Bronchial lymph node (tissue), 1 donor: ENCODE measurements around a stretch of chr10.

DNA sequence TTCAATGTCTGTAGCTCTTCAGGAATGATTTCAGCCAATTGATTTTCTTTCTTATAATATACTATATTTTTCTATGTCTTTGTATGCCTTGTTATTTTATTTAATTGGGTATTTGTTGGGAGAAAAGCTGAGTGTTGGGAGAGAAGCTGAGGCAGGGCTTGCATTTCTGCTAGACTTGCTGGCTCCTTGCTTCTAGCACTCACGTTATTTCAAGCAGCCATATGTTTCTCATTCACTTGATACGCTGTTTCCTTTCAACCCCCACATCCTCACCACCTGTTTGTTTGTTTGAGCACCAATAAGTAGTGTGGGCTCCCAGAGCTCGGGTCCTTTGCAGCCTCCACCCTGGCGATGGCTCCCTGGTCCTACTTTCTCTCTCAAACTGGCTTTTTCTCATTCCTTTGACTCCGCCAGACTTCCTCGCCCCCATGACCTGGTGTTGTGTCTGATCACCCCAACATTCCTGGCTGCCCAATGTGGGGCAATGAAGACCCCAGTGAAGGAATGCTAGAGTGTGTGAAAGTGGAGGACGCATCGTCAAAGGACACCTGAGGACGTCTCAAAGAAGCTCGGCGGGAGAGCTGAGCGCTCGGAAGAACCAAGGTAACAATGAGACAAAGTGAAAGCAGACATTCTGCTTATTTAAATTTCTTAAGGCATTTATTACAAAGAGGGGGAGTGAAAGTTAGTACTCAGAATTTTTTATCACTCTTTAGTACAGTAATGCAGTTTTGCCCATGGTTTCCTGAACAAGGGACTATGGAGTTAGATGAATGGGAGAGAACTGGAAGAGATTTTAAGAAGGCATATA, 31.6 kb upstream of the AKR1C2 start:
- PRO-cap: no peak

DNA sequence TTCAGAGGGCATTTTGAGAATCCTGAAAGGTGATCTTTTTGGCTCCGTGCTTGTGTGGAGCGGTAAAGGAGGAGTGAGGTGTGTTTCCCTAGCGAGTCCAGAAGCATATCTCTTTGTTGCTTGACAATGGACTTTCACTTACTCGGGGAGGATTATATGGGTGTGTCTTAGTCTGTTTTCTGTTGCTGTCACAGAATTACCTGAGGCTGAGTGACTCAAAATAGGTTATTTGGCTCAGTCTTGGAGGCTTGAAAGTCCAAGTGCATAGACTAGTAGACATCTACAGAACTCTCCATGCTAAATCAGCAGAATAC, 57.8 kb downstream of the AKR1C4 start:
- PRO-cap: no peak

- PRO-cap: bidirectional peak, plus-strand start at chr10:5446619, minus-strand start at chr10:5446514
These were observed 34.0 kb downstream of the NET1 start for GRCh38 chr10:5445993-5447102.

DNA sequence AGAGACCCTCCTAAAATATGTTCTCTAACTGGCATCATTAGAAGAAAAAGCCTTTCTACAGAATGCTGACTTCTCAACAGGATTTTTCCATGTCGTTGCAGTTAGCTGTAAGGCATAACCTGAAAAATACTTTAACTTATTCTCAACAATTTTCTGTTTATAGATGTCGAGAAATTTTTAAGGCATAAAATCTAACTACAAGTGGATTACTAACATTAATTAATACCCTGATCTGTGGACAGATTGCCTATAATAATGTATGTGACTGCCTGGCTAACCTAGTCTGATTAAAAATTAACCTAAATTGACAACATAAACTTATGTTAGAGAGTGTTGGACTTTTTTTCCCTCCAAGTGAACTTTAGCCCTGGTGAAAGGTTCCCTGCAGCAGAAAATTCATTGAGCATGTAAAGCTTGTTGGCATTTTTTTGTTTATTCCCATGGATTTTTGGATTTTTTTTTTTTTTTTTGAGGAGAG, 35.9 kb downstream of the NET1 start:
- PRO-cap: no peak

- PRO-cap: no peak
These were observed 37.6 kb downstream of the NET1 start for GRCh38 chr10:5449783-5450509.

DNA sequence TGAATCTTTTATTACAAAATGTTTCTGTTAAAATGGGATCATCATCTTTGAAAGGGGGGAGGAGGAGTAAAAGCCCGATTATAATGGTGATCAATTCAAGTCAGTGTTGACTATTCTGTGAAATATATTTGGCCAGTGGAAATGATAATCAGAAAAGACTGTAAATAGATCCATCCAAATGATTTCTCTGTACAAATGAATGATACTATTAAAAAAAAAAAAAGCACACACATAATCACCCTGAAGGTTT, 41.2 kb downstream of the CALML5 start:
- PRO-cap: no peak

GRCh38 chr10:5529597-5530121, 4.9 kb downstream of the CALML3 start:
- PRO-cap: no peak

DNA sequence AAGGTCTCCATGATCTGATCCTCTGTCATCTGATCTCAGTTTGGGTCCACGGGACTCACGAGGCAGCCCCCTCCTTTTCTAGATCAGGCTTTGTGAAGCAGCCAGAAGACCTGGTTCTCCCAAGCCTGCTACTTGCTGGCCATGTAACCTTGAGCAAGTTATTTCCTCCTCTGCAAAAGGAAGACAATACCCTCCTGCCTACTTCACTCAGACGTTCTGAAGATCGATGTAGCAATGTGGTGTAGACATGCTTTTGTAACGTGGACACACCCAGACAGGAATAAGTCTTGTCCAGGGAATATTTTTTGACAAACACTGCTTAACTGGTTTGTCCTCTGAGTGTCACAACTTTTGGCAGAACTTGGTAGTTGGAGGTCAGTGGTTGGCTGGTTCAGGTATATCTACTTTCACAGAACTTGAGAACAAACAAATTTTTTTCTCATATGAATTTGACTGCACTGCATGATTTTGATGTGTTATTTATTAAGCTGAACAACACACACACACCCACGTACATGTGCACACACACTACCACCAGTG, 19.6 kb downstream of the CALML3 start:
- PRO-cap: no peak

DNA sequence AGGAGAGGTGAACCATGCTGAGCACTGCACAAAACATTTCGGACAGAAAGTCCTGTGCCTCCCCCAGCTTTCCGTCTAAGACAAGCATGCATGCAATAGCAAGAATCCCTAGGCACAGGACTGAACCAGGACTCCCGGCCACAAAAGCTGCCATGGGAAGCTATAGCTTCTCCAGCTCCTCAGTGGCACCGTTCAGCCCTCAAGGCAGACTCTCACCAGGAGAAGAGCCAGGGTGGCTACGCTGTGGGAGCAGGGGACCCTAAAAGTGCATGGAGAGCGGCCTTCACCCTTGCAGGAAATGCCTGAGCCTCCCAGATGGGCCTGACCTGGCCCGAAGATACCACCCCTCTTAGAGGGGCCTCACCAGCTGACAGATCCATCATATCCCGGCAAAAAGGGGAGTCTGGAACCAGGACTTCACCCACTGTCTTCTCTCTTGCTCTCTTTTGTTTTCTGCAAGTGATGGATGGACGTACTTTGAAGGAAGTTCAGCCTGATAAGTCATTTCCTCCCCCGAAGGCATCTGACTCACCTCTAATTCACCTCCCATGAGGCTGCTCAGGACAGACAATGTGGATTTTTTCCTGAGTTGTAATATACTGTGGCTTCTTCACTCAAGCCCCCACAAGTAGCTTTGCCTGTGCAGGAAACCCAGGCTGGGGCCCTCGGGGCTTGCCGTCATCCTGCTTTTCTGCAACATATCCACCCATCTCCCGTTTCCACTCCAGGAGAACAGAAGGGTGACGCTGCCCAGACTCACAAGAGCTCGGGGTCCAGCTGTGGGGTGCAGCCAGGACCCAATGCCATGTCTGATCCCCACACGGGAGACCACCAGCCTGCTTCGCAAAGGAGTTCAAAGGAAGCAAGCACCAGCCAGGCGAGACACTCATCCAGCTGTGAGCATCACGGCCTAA, 70.5 kb downstream of the ASB13 start:
- PRO-cap: no peak

DNA sequence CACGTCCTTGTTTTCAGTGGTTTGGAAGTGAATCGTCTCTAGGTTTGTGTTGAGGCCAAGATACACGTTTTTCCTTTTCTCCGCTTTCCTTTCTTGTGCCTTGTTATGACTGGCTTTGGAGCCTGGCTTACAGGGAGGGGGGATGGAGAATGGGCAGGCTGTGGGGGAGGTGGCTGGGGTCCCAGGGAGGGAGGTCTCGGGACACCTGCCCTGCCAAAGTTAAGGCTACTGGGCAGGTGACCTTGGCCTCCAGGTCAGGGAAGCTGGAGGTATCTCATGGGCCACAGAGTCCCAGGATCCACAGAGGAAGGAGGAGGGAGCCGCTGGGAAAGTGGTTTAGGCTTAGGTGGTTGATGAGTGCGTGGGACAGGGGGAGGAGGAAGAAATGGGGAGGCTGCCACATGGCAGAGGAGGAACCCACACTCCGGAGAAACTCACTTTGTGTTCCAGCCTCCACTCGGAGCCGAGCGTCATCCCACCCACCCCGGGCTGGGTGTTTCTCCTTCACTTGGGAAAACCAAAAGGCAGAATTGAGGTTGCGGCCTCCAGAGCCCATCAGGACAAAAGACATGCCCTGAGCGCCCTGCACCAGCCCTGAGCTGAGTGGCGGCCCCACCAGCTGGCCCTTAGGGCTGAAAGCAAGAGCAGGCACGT, 46.2 kb downstream of the ASB13 start:
- PRO-cap: no peak

GRCh38 chr10:5696885-5697621, 12.4 kb downstream of the TASOR2 start:
- PRO-cap: no peak

GRCh38 chr10:5840821-5841673, 27.8 kb upstream of the GDI2 start:
- PRO-cap: unidirectional peak, minus-strand start at chr10:5840961; bidirectional peak, plus-strand start at chr10:5841301, minus-strand start at chr10:5841132

DNA sequence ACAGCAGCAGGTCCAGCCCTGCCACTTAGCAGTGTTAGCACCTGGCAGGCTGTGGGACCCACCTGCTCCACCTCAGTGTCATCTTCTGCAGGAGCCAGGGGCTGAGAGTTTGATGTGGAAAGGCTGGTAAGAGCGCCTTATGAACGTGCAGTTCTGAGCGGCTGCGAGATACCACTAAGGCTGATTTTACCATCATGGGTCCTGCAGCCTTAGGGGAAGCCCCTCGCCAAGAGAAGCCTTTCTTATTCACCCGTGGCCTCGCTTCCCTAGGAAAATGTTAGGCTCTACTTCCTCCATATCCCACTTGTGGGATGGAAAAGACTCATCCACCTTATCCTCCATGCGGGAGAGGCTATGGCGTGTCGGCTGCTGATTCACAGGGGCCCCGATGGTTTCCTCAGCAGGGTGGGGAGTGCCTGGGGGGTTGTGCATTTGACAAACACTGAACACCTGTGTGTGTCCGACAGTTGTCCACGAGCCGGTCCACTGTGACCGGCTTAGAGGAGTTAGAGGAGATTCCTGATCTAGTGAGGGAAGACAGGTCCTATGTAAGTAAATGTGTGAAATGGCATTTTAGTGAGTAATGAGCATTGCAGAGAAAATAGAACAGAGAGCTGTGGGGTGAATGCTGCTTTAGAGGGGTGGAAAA, 21.3 kb downstream of the FBH1 start:
- PRO-cap: no peak

DNA sequence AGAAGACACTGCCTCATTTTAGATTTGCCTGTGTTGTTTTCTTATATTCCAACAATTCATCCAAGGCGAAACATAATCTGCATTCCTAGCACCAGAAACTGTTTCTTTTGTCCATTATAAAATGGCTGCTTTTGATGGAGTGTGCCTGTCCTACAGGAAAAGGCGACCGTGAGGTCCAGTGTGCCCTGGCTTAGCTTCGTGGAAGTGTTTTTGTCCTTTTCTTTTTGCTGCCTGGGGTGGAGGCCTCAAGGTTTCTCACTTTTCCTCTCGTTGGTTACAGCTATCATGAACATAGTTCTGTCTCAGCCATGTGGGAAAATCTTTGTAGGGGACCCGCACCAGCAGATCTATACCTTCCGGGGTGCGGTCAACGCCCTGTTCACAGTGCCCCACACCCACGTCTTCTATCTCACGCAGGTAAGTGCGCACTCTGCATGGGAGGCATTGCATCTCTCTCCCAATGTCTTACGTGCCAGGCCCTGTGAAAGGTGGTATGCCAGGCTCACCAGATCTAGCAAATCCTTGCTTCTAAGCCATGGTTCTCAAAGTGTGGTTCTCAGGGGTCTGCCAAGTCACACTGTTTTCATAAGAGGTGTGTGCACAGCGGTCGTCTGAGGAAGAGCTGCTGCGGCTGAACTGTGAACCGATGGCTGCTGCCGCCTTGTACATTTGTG, 28.2 kb downstream of the FBH1 start:
- PRO-cap: no peak

DNA sequence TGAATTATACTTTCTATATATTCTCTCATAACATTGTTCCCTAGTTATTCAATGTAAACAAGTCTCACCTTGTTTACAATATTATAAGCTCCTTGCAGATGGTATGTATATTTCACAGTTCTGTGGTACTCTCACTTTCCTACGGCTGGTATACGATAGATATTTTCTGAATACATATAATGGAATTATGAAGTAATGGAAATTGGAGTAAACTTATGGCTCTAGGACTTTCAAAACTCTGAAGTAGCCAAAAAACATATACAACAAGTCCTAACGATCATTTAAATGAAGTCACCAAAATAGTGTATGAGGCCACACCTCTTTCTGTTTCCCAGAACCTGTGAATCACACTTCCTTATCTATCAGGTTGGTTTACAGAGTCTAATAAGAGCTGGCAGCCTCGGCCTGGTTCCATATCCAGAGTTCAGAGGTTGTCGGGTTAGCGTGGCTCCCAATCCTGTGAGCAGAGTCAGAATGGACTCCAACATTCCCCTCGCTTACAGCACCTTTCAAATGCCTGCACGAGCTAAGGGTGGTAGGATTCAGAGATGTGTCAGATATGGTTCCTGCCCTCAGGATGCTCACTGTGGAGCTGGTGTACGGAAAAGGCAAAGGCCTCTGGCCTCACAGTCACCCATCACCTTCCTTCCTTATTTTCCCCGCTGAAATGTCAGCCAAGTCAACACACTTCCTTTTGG, 6.1 kb downstream of the IL15RA start:
- PRO-cap: bidirectional peak, plus-strand start at position 365 of the sequence, minus-strand start at position 240 of the sequence

DNA sequence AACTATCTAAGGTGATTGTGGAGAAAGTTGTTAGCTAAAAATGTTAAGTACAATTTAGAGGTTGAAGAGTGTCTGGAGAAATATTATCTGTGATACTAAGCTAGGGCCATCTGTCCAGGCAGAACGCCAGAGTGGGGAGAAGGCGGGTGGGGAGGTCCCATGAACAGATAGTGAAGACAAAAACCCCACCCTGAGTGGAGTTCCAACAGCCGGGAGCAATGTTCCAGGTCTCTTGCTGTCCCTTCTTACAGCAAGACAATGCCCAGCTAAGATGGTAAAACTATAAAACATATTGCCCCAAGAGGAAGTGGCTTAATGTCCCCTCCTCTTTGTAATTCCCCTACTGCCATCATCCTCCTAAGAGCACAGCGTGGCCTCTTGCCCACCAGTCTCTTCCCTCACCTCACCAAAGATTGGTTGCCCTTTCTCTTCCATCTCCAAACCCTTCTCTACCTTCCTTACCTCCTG, 10.4 kb upstream of the IL15RA start:
- PRO-cap: unidirectional peak, plus-strand start at position 193 of the sequence; unidirectional peak, minus-strand start at position 260 of the sequence

DNA sequence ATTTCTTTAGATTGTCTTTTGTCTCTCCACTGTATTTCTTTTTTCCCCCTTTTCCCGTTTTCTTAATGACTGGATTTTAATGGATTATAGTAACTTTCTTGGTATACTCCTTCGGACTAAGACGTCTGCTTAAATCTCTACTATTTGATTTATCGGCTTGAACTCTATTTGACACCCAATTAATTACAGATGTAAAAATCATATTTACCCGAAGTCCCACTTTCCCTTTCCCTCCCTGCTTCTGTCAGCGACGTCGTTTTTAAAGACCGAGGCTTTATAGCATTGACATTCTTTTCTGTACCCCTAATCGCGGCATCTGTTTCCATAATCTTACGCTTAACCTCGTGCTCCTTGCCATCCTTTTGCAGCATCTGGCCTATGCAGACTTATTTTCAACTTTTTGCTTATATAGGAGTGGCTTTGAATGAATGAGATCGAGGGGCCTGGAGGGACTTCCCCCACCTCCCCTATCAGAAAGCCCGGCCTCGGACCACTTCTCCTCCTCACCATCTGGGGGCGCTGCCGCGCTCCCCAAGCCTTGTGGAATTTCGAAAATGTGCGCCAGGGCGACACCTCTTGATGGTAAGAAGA, 432 bp upstream of the RBM17 start:
- PRO-cap: no peak

DNA sequence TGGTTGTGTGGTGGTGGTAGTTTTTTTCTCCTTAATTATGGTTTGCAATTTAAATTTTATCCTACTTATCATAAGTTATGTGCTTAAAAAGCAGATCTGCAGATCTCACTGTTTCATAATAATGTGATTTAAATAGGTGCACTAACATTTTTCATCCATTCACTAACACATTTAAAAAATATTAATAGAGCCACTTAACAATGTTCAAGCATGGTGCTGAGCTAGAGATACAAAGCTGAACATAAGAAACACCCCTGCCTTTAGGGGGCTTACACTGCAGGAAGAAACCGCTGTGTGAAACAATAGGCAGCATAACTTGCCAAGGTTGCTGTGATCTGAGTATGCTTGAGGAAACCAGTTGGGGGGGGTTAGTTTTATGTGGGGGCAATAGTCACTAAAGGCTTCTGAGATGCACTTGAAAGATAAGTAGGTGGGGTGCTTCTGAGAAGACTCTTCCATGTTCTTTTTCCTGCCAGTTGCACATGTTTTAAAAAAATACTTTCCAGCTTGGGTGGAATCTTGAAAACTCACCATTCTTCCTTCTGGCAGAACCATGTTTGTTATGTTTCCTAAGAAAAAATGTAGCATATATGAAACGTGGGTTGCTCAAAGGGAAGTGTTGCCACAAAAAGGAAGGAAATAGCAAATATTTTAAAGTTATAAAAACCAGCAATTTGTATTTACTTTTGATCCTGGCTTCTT, 2.8 kb downstream of the RBM17 start:
- PRO-cap: no peak

GRCh38 chr10:6112181-6112542, 23.3 kb downstream of the RBM17 start:
- PRO-cap: no peak

DNA sequence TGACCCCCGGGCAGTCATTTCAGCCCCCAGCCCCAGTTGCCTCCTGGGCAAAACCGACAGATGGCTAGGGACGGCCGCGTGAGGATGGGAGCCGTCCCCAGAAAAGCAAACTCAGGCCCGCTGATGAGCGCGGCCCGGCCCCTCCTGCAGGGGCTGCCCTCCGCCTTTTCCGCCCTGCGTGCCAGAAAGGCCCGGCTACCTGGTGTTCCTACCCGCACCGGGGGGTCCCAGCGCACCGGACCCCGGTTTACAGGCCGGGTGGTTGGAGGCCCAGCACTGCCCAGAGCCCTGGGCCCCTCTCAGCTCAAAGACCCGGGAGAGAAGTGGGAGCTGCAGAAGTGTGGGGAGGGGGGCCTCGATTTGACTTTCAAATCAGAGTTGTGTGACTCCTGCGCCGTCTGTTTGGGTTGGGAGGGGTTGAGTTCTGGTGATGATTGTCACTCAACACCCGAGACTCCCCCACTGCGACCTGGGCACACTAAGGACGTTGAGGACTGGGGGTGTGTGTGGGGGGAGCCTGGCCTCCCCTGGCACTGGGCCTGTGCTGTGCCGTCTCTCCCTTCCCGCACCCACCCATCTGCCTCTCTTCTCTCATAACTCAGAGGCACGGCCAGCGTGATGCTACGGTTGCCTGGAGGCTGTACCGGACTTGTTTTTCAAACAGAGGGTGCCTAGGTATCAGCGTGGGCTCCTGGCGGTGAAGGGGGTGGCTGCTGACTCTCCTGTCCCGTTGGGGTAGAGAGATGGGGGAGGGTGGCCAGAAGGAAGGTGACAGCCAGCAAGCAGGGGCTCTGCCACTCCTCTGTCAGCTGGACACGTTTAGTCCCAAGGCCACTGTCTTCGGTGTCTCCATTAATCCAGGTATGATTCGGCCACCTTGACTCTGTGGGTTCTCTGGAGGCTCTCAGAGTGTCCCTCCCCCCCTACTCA, 56.8 kb upstream of the PFKFB3 start:
- PRO-cap: bidirectional peak, plus-strand start at position 184 of the sequence, minus-strand start at position 113 of the sequence; unidirectional peak, minus-strand start at position 312 of the sequence